ENCODE measurements around a stretch of chr12.

GRCh38 chr12:68319782-68320624 lies 12.2 kb downstream of the MDM1 start:
- PRO-cap = no peak
- RAMPAGE, long total RNA, 4 experiments = no peak in any of the 4 experiments

- PRO-cap = no peak
- RAMPAGE, long total RNA, 4 experiments = no peak in any of the 4 experiments
These were observed 71.5 kb upstream of the RAP1B start for GRCh38 chr12:68539110-68539636.

- PRO-cap = no peak
- RAMPAGE, long total RNA, 4 experiments = no peak in any of the 4 experiments
These were observed 4.6 kb downstream of the RAP1B start for GRCh38 chr12:68615049-68615868.

GRCh38 chr12:68821545-68822188 lies 13.7 kb downstream of the MDM2 start:
- PRO-cap = no peak
- RAMPAGE, long total RNA, 4 experiments = no peak in any of the 4 experiments

DNA sequence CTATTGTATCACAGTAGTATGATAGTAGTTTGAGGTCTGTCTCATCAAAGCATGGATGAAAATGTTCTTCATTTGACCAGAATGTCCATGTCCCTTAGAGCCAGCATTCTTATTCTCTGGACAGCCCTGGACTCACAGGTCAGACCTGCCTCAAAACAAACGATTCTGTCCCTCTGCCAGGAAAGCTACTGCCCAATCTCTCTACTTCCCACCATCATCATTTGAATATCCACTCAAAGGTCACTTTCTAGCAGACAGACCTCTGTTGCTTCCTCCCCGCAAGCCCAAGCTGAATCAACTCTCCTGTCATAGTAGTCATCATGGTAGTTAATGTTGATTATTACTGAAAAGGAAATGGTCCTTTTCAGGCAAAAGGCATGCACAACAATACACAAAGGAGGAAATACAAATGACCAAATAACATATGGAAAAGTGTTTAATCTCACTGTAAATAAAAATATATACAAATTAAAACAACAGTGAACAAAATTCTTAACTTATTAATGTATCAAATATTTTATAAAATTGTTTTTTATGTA lies 39.6 kb upstream of the CPM start:
- PRO-cap = no peak
- RAMPAGE, long total RNA, 4 experiments = no peak in any of the 4 experiments

DNA sequence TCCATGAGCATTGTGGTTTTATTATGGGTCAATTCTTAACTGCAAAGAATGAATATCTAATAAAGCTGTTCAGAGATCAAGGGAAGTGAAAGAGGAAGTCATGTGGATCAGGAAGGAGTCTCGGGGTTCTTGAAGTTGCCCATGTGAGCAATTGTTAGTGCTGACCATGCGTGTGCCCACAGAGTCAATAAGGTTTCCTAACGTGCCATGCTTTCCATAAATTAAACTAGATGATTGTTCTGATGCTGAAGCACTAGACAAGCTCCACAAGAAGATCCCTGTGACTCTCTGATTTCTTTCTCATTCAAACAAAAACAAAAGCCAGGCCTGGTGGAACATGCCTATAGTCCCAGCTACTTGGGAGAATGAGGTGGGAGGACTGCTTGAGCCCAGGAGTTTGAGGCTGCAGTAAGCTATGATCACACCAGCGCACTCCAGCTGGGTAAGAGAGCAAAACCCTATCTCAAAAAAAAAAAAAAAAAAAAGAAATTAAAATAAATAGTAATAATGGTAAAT lies 136.4 kb upstream of the CPSF6 start:
- PRO-cap = no peak
- RAMPAGE, long total RNA, 4 experiments = no peak in any of the 4 experiments

GRCh38 chr12:69240653-69240935 lies 1.2 kb downstream of the CPSF6 start:
- PRO-cap = no peak
- RAMPAGE, long total RNA, 4 experiments = no peak in any of the 4 experiments

- PRO-cap = no peak
- RAMPAGE, long total RNA, 4 experiments = no peak in any of the 4 experiments
These were observed 18.4 kb upstream of the LYZ start for GRCh38 chr12:69329511-69330517.

DNA sequence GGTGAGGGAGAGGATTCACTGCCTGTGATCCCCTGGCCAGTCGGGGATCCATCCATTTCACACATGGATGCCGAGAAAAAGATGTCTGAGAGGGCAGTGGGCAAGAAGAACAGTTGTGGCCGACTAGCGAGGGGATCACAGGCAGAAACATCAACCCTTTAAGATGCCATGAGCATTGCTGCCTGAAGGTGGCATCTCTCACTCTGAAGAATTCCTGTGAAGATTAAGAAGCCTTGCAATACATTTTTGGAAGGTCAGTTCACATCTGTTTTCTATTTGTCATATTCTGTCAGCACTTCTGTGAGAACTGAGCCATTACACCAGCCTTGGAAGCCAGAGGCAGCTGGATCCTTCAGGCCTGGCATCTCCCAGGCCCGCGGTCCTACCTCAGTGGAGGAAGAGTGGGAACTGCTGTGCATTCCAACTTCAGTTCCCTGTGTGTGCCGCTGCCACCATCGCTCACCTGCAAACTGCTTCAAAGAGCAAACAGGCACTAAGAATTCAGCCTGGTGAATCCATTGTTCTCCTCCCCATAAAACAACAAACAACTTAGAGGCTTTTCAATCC lies 54.4 kb upstream of the FRS2 start:
- PRO-cap = no peak
- RAMPAGE, long total RNA, 4 experiments = no peak in any of the 4 experiments

- PRO-cap = no peak
- RAMPAGE, long total RNA, 4 experiments = no peak in any of the 4 experiments
These were observed 10.1 kb downstream of the BEST3 start for GRCh38 chr12:69688912-69689444.

GRCh38 chr12:70589959-70590403 lies 47.2 kb downstream of the PTPRB start:
- PRO-cap = no peak
- RAMPAGE, long total RNA, 4 experiments = no peak in any of the 4 experiments

GRCh38 chr12:70690861-70692143 lies 54.1 kb upstream of the PTPRB start:
- PRO-cap = no peak
- RAMPAGE, long total RNA, 4 experiments = no peak in any of the 4 experiments

- PRO-cap = no peak
- RAMPAGE, long total RNA, 4 experiments = no peak in any of the 4 experiments
These were observed 3.7 kb upstream of the TSPAN8 start for GRCh38 chr12:71161474-71161887.

DNA sequence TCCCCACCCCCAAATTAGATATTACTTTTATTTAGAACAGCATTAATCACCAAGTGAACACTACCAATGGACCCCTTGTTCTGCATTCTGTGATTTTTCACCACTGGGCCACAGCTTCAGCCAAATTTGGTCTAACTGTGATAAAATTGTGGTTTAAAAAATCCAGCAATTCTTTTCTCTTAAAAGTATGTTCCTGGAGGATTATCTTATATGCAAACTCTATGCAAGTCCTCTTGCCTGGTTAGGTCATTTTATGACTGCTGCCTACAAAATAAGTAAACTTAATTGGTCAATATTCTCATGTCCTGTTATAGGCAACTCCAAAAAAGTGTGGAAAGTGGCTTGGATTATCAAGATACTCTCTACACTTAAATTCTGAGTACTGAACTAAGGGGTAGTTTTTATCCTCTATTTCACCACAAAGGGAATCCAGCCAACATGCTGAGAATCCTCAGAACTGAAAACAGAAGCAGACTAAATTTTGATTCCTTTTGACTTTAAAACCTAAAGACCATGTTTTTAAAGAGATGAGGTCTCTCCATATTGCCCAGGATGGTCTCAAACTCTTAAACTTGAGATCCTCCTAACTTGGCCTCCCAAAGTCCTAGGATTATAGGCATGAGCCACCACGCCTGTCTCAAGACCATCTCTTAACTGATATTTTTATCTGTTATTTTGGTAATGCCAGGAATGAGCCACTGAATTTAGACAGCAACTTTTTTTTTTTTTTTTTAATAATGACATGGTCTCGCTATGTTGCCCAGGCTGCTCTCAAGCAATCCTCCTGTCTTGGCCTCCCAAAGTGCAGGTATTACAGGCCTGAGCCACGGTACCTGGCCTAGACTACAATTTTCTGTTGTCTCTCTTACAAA lies 59.8 kb downstream of the ZFC3H1 start:
- PRO-cap = no peak
- RAMPAGE, long total RNA, 4 experiments = no peak in any of the 4 experiments

DNA sequence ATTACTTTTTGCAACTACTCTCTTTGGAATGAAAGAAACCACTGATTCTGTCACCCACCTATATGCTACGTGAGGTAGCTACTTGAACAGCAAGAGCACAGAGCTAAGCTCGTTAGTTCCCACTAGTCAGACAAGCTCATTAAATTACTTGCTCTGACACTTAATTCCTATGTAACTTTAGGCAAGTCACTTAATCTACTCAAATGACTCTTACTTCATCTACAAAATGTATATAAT lies 17.0 kb downstream of the ZFC3H1 start:
- PRO-cap = no peak
- RAMPAGE, long total RNA, 4 experiments = no peak in any of the 4 experiments

- PRO-cap = no peak
- RAMPAGE, long total RNA, 4 experiments = no peak in any of the 4 experiments
These were observed 892 bp downstream of the THAP2 start for GRCh38 chr12:71665119-71665267.

- PRO-cap = no peak
- RAMPAGE, long total RNA, 4 experiments = start-site peak on the minus strand in 1 of 4 experiments, at chr12:72273507-72273540 at its widest, 24 reads per replicate
These were observed 1.2 kb downstream of the TRHDE start for GRCh38 chr12:72273282-72273895.

DNA sequence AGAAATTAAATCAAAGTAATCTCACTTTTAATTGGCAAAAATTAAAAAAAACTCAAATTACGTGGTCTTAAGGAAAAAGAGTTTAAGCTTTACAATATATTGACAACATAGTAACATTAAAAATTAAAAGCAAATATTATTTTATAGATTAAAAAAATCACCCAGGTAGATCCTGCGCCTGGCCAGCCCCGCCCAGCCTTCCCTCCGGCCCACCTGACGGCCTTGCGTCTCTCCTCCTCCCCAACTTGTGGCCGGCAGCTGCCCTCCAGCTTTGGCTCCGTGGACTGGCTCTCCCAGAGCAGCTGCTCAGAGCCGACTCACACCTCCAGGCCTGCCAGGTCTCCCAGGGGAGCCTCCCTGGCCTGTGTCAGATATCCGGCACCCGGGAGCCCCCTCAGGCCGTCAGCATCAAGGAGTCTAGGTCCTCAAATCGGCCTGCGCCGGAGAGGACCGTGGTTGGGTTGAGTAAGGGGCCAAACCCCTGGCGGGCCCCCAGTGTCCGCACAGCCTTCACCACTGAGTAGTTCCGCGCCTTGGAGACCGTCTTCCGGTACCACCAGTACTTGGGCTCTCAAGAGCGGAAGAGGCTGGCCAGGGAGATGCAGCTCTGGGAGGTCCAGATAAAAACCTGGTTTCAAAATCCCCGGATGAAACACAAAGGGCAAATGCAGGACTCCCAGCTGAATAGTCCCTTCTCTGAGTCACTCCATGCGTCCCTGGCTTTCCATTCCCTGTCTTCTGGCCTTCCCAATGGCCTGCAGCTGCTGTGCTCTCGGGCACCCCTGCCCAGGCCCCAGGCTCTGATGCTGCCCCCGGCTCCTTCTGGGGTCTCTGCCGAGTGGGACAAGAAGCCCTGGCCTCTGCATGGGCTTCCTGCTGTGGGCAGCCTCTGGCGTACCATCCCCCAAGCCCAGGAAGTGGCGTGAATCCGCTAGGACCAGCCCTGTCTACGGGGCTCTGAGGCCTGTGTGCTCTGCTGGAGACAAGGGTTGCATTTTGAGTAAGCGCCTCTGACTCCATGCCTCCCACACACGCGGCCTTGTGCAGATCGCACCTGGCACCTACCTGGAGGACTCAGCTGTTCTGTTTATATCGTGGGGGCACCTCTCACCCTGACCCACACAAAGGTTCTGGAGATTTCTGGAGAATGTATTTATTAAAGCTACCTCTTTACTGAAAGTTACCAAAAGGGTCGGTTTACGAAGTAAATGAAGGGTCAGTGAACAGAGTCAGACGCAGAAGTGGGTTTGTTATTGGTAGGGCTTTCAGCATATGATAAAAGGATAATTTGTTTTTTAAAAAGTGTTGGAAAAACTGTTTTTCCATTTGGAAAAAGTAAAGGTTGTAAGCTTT lies 245.1 kb upstream of the ATXN7L3B start:
- PRO-cap = no peak
- RAMPAGE, long total RNA, 4 experiments = no peak in any of the 4 experiments

DNA sequence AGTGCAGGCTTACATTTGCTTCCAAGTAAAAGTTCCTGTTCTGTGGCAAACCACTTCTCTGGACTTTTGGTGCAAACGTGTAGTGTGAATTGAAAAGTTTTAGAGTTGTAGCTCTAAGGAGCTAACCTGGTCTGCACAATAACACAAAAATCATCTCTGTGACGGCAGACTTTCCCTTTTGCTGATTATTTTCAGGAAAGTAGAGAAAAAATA lies 2.4 kb upstream of the GLIPR1 start:
- PRO-cap = no peak
- RAMPAGE, long total RNA, 4 experiments = no peak in any of the 4 experiments

DNA sequence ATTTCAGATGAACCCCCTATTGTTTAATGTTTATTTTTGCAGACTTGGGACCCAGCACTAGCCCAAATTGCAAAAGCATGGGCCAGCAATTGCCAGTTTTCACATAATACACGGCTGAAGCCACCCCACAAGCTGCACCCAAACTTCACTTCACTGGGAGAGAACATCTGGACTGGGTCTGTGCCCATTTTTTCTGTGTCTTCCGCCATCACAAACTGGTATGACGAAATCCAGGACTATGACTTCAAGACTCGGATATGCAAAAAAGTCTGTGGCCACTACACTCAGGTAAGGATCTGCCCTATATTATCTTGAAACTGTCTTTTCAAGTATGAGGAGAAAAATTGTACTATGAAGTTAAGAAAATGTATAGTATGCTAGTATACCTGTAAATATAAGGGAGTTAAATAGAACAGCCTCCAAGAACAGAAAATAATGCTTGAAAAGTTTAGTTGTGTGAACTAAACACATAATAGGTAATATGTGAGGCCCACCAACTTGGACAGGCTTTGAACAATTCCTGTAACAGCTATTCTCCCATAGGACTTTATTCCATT lies 1.3 kb downstream of the GLIPR1 start:
- PRO-cap = no peak
- RAMPAGE, long total RNA, 4 experiments = no peak in any of the 4 experiments